Measurements from ENCODE around the gene TOR1A.

DNA sequence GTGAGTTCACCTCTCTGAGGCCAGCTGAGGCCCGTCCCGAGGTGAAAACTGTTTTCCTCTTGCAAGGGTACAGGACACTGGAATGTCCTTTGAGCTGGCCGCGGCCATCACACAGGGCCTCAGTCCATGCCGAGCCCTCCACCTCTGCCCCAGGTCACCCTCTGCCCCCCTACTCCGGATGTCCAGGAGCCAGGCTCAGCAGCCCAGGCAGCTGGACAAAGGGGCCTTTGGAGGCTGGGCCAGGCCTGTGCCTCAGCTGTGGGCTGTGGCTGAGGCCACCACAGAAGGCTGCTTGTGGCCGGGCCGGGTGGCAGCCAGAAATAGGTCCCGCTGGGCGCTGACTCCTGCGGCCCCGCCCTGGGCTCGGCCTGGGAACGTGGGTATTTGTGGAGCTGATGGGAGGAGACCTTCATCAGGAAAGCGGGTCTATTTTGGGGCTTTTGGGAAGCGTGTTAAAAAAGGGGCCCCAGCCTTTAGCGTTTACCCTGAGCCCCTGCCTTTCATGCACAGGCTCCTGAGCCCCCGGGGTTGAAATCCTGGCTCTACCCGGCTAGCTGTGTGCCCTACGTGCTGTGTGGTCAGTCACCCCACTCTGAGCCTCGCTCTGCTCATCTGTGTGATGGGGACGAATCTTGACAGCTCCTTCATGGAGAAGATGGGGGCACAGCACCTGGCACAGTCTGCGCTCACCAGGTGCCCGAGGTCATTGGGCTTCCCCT, 75.1 kb upstream of the IER5L start:
- PRO-cap = no peak

DNA sequence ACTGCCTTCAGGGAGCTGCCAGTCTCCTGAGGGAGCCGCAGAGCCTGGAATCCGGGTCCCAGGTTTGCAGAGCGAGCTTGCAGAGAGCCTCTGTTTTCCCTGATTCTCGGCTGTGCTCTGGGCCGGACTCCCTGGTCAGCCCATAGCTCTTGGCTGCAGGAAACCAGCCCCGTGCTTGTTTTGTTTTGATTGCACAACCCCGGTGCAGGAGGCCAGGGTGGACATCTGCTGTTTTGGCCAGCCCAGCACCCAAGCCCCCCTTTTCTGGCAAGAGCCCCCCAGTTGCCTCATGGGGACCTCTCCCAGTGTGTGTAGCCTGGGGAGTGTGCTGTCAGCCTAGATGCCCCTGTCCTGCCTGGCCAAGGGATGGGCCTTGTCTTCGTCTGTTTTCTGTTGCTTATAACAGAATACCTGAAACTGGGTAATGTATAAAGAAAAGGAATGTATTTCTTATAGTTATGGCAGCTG, 137.6 kb upstream of the IER5L start:
- PRO-cap = no peak

DNA sequence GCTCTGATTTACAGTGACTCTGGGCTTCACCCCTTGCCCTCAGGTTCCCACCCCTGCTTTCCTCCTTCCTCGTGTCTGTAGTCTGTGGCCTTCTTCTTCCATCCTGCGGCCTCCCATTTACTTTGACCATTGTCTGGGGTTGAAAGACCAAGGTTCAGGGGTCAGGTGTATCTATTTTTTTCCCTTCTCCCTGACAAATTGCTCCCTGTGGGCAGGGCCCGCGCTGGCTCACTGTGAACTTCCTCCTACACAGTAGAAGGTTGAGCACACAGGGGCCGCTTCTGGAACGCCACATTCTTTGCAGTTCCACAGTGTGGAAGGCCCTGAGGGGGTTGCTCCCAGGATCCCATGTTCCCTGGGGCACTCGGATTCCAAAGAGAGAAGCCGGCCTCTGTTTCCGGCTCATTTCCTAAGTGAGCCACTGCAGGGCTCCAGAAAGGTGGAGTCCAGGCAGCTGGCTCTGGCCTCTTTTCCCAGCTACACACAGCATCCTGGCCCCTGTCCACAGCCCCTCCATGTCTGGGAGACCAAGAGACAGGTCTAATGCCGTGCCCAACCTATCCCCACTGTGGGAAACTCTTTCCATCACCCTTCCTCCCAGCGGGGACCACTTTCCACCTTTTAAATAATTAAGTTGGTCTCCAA, 140.3 kb upstream of the IER5L start:
- PRO-cap = no peak

GRCh38 chr9:129334234-129335010, 156.4 kb upstream of the IER5L start:
- PRO-cap = unidirectional peak, plus-strand start at chr9:129334282; bidirectional peak, plus-strand start at chr9:129334595, minus-strand start at chr9:129334420

GRCh38 chr9:129442020-129442419, 178.9 kb downstream of the C9orf50 start:
- PRO-cap = no peak

DNA sequence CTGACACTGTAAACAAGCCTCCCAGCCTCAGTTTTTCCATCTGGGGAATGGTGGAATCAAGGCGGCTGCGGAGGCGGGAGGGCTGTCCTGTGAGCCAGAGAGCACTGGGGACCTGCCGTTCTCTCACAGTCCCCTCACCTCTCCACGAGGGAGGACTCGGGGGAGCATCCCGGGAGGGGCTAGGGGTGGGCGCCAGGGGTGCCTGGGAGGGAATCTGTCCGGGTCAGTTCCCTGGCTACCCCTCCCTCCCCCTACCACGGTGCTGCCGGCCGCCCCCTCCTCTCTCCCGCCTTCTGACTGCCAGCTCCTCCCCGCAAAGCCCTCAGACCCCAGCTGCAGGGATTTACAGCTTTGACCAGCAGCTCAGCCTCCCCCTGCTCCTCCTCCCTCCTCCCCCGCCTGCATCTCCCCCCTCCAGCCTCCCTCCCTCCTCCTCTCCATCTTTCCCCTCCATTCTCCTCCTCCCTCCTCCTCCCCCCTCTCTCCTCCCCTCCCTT, 160.9 kb downstream of the C9orf50 start:
- PRO-cap = bidirectional peak, plus-strand start outside the sequence, minus-strand start at position 337 of the sequence

DNA sequence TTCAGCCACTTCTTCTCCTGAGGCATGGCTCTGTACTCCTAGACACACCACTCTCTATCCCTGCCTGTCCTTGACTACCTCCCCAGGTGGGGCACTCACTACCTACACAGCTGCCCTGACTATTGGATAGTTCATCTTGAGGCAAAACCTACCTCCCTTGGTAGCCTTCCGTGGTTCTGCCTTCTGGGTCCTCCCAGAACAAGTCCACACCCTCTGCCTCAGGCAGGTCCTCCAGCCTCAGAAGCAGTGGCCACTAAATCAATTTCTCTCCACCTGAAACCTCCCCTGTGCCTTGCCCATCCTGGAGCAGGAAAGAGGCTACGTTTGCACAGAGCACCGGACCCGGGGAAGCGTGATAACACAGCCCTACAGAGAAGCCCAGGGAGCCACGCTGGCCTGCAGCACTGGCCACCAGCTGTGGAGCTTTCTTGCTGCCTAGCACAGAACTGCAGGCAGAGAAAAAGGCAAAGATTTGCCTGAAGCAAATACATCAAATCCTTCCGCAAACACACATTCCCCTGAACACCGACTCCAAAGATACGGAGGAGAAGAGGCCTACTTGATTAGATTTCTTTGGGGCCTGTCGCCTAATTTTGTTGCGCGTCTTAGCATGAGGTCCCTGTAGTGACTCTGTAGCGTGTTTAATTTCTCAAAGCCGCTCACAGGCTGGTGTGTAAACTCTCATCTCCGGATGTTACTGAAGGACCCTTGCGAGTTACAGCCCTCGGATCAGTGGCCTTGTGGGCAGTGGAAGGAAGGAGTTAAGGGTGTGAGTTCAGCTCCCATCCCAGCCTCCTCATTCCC, 141.7 kb downstream of the C9orf50 start:
- PRO-cap = no peak

- PRO-cap = no peak
Measured at GRCh38 chr9:129480019-129480630, 140.8 kb downstream of the C9orf50 start.

- PRO-cap = bidirectional peak, plus-strand start at chr9:129487028, minus-strand start at chr9:129486829
Measured at GRCh38 chr9:129486647-129487300, 134.1 kb downstream of the C9orf50 start.

DNA sequence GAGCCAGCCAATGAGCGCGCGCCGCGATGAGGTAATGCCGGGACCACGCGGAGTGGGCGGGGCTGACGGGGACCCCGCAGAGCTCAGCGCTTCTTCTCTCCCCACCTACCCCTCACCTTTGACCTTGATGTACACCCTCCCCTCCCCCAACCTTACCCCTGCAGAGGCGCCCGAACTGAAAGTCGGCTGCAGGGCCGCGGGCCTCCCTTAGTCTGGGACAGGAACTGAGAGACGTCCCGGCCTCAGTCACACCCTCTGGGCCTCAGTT, 124.9 kb downstream of the C9orf50 start:
- PRO-cap = bidirectional peak, plus-strand start at position 191 of the sequence, minus-strand start outside the sequence

- PRO-cap = no peak
Measured at GRCh38 chr9:129503108-129503634, 117.7 kb downstream of the C9orf50 start.

DNA sequence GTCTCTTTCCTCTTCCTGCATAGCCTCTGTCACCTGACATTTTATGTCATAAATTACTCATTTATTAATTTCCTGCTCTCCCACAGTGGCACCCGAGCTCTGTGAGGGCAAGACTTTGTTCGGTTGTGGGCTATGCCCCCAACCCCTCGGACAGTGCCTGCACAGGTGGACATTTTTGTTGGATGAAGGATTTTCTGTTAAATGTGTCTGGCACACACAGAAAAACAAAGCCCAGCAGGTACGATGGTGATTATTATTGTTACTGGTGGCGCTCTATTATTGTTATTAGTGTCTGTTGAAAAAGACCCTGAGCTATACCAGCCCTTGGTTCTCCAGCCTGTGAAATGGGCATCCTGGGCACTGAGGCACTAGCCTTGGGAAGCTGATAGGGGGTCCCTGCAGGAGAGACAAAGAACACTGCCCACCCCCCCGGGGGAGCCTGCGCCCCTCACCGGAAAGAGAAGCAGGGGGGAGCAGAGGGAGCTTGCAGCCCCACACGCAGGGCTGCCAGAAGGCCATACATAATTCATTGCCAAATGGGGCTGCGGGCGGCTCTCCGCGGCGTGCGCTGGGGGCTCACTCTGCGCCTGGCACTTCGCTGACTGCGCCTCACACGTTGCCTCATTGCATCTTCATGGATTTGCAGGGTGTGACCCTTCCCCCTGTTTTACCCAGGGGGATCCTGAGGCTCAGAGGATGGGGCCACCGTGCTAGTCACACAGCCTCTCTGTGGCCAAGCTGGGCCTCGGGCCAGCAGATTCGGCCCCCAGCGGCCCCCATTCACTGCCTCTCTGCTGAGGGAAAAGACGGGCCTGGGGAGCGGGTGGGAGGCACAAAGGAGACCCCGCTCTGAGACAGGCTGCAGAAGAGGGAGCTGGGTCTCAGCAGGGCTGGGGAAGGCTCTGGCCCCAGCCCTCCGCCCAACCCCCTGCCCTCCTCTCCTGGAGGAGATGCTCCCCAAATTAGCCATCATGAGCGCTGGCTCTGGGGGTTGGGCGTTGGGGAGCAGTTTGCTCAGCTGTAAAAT, 115.8 kb downstream of the C9orf50 start:
- PRO-cap = no peak

- PRO-cap = no peak
Measured at GRCh38 chr9:129567808-129568326, 53.0 kb downstream of the C9orf50 start.

GRCh38 chr9:129570382-129571098, 50.4 kb downstream of the C9orf50 start:
- PRO-cap = no peak

- PRO-cap = no peak
Measured at GRCh38 chr9:129575764-129576213, 45.1 kb downstream of the C9orf50 start.

DNA sequence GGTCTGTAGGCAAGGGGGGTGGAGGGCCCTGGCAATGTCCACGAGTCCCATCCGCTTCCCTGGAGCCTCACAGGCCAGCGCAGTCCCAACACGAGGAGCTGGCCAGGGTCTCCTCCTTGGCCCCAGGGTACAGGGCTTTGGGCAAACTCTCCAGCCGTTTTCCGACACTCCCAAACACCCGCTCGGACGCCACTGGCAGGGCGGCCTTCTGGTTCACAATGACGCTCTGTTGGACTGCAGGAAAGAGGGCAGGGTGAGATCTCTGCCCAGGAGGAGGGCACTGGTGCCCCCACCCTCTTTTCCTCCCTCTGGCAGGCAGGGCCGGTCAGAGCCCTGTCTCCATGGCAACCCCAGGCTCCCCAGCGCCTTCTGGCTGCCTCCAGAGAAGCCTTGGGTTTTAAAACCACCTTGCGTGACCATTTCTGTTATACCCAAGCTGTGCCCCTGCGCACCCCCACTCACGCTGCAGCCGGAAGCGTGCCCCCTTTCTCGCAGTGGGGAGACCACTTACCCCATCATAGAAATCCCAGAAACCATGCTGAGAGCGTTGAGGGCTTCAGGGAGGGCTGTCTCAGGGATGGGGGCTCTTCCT, 7.4 kb downstream of the C9orf50 start:
- PRO-cap = unidirectional peak, minus-strand start at position 194 of the sequence

- PRO-cap = unidirectional peak, minus-strand start at chr9:129824134
Measured at GRCh38 chr9:129823714-129824511, at the start of gene TOR1A. TOR1A (minus strand) TSS chr9:129824136.

DNA sequence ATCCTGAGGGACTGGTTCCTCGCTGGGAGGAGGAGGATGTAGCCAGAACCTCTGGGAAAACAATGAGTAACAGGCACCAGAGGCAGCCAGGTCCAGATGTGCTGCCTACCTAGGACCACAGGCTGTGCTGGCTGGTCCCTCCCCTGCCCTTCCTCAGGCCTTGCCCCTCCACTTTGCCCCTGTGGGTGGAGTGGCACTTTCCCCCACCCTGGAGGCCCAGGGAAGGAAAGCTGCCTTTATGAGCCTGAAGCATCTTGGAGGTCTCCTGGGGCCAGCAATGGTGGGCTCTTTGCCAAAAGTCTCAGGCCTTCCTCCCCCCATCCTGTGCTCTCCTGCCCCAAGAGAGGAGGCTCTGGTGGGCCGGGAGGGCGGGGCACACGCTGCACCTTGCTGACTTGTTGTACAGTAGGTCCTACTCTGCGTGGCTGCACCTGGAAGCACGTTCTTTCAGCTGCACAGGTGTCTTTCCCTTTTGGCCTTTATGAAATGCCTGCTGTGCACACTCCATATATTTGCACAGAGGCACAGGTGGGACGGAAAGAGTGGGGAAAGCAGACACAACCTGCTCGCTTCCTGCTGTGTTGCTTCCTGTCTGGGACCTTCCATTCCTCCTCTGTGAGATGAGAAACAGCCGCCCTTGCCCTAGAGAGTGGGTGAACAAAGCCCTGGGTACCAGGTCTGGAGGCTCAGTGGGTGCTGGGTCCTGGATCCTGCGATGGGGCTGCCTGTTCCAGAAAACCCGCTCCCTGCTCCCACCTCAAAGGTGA, 4.6 kb downstream of the USP20 start:
- PRO-cap = no peak

DNA sequence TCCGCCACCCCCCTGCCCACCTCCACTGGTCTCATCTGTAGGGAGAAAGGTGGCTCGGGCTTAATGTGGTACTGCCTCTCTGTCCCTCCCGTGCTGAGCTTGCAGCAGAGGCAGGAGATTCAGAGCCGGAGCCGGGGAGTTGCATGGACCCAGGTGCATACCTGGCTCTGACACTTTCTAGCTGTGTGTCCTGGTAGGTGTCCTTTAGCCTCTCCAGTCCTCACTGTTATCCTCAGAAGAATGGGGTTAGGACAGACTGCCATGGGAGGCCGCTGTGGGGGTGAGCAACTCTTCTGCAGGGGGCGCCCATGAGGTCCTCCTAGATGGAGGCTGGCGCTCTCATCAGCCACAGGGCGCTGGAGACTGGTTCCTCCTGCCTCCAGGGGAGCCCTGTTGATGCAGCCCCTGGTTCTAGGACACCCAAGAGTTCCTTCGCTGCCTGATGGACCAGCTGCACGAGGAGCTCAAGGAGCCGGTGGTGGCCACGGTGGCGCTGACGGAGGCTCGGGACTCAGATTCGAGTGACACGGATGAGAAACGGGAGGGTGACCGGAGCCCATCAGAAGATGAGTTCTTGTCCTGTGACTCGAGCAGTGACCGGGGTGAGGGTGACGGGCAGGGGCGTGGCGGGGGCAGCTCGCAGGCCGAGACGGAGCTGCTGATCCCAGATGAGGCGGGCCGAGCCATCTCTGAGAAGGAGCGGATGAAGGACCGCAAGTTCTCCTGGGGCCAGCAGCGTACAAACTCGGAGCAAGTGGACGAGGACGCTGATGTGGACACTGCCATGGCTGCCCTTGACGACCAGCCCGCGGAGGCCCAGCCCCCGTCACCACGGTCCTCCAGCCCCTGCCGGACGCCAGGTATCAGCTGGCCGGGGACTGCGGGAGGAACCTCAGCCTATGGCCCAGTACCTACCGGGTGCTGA, 32.6 kb downstream of the USP20 start:
- PRO-cap = no peak

DNA sequence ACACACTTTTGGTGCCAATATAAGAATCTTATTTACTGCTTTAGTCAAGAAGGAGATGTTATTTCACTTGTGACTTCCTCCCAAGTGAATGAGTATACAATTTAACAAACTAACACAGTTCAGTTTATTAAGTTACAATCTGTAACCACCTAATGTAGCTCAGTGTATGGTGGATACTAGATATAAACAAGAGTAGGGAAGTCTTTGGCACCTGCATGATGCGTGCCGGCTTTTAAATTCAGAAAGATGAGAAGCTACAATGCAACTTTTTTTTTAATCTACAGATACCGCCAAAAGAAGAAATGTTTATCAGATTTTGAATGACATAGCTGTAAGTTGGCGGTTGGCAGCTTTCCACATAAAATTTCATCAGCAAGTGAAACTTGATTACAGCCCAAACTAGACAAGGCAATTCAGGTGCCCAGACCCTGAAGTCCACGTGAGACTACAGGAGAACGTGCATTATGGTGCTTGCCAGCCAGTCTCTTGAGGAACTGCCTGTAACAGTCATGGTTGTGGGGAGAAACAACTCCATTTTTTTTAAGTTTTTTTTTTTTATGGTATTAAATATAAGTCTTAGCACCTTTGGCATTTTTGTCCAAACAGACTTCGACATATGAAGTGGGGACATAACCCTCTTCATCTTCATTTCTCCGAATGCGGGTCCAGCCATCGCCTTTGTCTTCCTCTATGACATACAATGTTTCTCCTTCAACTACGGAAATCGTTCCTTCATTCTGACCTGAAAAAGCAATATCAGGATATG, 60.2 kb downstream of the USP20 start:
- PRO-cap = no peak

Measured in jejunum (tissue), 1 donor.